Mesenteric fat pad (tissue), 1 donor: ENCODE measurements around the gene PHOSPHO2.

DNA sequence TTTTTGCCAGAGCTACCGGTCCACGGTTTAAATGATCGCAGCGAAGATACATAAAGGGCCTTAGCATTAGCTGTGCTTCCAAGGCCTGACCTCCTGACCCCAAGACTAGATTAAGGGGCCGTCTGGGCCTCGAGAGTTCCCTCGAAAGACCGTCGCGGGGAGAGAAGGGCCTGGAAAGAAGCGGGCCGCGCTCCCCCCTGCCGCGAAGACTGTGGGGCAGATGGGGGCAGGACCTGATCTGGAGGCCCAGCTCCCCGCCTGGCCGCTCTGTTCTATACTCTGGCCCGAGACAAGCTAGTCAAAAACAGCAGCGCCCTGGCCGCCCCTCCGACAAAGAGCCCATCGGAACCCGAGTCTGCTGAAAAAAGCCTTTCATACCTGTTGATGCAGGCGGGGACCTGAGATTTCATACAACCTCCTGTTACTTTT, 68.7 kb upstream of the PSMD14 start:
- PRO-cap: no peak

GRCh38 chr2:161988665-161988928, 85.4 kb downstream of the DPP4 start:
- PRO-cap: no peak

- PRO-cap: no peak
Measured at GRCh38 chr2:162050351-162050735, 23.7 kb downstream of the DPP4 start.

DNA sequence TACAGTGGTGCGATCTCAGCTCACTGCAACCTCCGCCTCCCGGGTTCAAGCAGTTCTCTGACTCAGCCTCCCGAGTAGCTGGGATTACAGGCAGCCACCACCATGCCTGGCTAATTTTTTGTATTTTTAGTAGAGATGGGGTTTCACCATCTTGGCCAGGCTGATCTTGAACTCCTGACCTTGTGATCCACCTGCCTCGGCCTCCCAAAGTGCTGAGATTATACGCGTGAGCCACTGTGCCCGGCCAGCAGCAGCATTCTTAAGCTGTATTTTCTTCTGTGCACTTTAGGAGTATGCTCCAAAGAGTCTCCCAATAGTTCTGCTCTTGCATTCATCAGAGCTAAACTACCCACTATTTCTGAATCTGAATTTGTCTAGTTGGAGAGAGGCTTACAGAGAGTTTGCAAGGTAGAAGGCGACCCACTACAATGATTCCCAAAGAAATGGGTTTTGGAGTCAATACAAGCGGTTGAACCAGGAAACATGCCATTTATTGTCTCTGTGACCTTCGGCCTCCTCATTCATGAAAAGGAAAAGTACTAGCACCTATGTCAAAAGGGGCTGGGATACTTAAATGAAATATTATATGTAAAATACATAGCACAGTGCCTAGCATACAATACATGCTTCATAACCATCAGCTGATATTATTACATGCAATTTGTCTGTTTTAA, 89.5 kb upstream of the GRB14 start:
- PRO-cap: no peak

- PRO-cap: no peak
Measured at GRCh38 chr2:164733850-164734511, 107.6 kb downstream of the COBLL1 start.

DNA sequence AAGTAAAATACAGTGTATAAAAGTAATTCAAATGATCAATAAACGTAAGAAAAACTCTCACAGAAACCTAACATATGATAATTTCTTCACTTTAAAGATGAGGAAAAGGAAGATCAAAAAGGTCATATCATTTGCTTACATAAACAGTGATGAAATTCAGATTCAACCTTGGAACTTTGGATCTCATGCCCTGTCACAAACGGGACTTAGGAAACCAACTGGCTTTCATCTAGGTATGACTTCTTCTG, 45.7 kb upstream of the COBLL1 start:
- PRO-cap: no peak

- PRO-cap: no peak
Measured at GRCh38 chr2:166126910-166127785, 672 bp downstream of the SCN1A start.

GRCh38 chr2:166375131-166375632, 562 bp downstream of the SCN9A start:
- PRO-cap: no peak

DNA sequence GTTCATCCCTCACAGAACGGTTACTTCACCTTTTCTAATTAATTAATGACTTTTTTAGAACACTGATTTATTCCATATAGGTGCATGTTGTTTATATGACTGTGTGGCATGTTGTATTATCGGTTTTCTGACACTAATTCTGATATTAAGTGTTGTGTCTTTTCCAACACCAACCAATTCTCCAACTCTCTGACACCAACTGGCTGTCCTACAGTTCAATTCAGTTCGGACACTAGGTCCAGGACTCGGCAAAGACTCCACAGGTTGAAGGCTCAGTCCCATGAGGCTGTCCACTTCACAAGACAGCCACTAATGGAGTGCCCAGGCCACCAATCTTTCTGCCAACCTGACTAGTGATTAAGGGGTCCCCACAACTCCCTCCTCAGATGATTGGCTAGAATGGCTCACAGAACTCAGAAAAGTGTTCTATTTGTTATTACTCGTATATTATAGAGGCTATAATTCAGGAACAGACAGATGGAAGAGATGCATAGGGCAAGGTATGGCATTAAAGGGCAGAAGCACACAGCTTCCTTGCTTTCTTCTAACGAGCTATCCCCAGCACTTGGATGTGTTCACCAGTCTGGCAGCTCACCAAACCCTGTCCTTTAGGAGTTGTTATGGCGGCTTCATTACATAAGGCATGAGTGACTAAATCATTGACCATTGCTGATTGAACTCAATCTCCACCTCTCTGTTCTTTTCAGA, 103.1 kb upstream of the B3GALT1 start:
- PRO-cap: no peak

DNA sequence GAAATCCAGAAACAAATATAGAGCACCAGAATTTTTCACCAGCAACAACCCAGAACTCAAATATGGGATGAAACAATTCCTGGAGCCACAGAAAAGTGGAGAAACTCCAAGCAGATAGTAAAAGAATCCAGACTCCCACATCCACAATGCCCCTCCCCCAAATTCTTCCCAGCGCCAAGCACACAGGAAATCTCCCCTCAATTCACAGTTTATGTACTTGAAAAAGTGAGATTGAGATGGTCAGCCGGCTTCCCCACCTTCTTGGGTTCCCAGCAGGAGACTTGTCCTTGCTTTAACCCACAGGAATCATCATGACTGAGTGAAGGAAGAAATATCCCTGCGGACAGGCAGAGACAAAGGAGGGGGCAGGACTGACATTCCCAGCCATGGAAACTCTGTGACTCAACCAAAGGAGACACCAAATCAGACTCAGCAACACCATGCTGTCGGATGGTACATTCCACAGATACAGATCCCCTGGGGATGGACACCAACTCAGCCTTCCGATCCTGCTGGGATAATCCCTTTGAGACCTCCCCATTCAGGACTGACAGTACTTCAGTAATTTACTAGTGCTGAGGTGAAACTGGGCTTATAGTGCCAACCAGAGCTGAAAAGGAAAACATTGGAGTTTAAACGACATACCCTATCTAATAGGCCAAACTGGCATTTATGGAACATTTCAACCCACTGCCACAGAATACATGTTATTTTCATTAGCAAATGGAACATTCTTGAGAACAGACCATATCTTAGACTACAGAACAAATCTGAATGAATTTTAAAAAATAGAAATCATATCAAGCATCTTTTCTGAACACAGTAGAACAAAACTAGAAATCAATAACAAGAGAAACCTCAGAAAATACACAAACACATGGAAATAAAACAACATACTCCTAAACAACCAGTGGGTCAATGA, 113.8 kb downstream of the B3GALT1 start:
- PRO-cap: no peak

GRCh38 chr2:167955039-167955792, 292.2 kb downstream of the STK39 start:
- PRO-cap: no peak

DNA sequence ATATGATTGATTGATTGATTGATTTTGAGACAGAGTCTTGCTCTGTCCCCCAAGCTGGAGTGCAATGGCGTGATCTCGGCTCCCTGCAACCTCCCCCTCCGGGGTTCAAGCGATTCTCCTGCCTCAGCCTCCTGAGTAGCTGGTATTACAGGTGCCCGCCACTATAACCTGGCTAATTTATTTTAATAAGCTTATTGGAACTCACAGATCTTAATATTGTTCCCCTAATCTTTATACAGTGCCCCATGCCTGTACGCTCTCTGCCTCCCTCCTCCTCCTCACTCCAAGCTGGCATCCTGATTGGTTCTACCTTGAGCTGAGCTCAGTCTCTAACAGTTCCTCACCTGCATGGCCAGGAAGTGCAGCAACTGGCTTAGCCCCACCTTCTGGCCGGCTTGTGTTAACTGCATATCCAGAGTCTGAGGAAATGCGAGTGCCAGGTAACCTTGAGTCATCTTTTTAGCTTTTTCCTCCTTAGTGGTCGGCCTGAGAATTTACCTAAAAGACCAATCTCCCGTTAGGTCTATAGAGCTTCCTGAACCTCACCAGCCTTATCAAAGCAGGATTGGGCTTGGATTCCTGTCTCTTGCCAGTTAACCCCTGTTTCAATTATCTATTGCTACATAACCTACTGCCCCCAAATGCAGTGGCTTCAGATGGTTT, 89.4 kb upstream of the STK39 start:
- PRO-cap: no peak

DNA sequence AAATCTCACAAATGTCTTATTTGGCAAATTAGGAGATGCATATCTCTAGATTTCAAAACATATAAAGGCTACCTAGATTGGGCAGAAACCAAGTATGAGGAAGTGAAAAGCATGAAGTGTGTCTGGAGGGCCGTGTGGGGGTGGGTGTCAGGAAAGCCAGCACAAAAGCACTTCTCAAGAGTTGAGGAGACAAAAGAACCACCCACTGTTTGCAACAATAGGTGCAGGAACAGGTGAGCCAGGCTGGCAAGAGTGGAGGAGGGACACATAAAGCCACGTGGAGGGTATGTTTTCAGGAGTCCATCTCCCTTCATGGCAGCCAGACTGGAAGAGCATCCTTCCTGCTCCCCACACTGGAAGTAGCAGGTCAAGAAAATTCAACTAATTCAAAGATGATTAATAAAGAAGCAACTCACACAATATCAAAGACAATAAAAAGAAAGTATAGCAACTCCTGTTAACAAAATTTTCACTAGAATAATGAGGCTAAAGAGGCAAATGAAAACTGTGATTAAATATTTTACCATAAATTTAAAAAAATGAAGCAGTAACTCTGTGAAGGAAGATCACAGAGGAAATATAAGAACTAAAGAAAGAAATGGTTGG, 96.5 kb downstream of the CERS6 start:
- PRO-cap: no peak

DNA sequence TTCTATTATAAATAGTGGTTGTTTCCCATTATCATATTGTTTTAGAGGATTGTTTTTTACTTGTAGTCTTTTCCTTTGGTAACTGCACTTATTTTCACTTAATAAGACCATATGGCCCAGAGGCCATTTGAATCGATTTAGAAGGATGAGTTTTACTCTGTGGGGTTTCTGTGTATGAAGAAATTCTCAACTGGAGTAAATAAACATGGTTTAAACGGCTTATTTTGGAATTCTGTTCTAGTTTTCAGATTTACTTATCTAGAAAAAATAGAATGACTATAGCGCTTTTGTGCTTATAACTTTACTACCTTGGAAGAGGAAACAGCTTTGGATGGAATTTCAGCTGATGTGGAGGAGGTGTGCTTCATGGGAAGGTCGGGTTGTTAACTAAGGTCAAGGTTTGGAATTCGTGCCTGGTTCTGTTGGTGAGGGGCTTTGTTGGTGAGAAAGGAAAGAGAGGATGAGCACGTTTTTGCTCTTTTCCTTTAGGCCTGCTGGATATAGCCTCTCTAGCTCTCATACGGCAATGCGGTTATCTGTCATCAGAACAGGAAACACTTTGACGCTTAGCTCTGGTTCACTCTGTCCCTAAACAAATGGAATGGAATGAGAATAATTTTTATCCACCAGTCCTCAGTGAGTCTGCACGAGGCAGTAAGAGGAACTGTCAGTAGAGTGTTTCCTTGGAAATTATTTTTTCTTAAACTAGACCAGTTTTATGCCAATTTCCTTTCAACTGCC, 169.9 kb upstream of the NOSTRIN start:
- PRO-cap: no peak

DNA sequence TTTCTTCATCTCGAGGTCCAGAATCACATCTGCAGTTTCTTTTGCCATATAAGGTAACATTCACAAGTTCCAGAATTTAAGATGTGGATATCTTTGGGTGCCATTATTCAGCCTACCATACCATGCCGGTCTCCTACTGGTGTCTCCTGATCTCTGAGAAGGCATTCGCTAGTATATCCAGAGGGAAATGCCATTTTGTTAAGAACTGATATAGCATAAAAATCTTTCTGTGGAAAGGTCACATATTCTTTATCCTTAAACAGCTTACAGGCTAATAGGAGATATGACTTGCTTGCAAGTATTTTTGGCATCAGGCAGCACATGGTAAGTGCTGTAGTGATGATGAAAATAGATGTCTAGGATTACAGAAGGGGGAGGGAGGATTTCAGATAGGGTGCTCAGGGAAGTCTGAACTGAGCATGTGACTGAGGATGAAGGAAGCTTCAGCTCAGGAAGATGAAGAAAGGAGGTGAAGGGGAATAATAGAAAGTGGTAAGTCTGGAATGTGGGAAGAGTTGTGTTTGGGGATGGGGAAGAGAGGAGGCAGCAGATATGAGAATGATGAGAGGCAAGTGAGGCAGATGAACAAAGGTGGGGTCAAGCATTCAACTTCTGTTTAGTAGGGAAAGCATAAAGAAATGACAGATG, 158.5 kb upstream of the NOSTRIN start:
- PRO-cap: no peak

DNA sequence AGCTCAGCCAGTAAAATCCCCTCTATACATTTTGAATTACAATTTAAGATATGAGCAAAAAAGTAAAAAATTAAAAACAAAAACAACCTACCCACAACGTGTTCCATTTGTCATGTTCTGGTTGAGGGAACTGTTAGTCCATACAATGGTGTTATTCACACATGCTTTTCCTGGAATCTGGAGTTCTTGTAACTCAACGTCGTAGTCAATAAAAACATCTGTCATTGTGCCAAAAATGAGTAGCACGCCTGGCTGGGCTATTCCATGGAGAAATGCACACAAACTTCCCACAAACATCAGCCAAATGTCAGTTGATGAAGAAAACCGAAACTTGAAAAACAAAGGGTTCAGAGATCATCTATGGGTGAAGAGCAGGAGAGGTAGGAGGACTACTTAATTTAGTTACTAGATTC, 17.9 kb downstream of the ABCB11 start:
- PRO-cap: no peak

GRCh38 chr2:169258804-169259387, 103.4 kb downstream of the LRP2 start:
- PRO-cap: no peak

DNA sequence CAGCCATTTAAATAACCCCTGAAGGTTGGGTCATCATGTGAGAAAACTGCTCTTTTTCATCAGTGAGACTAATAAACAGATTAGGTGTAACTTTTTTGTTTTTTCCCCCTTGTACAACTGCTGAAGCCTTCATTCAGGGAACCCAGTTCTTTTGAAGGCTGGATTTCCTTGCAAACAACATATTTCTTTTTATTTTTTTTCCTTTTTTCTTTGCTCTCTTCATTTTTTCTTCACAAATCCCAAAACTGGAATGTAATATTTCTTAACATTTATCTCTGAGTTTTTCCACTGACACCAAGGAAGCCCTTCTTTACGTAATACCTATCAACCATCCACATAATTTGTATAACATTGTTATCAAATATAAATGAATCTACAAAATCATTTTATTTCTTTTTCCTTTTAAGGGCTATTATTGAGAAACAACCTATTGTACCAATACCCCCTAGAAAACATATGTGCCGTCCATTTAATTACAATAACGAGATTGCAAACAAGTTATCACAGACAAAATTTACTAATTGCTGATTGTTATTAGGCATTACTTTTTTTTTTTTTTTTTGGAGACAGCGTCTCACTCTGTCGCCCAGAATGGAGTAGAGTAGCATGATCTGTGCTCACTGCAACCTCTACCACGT, 3.4 kb downstream of the FASTKD1 start:
- PRO-cap: no peak

- PRO-cap: no peak
Measured at GRCh38 chr2:169601146-169601874, 17.2 kb downstream of the PPIG start.

- PRO-cap: bidirectional peak, plus-strand start at chr2:169694471, minus-strand start at chr2:169694350
Measured at GRCh38 chr2:169694088-169694958, at the start of gene PHOSPHO2. PHOSPHO2 (plus strand) TSS chr2:169694469.